ENCODE measurements around a stretch of chr3.

GRCh38 chr3:194296368-194296861 is 54.7 kb downstream of the CPN2 start:
- PRO-cap: no peak

- PRO-cap: no peak
Measured at GRCh38 chr3:194375507-194375972, 6.0 kb upstream of the LRRC15 start.

DNA sequence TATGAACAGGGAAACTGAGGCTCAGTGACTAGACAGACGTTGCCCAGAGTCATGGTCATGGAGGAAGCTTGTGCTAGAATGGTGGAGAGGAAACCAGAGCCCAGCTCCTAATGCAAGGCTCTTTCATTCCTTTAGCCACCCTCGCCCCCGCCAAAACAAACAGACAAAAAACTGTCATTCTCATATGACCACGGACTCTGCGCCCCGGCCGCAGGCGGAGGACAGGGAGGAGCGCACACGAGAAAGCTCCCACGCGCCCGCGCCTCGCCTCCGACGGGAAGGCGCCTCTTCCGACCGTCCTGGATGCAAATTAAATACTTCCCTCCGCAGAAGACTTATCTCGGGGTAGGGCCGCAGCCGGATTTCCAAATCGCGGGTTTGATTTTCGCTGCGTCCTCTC is 519 bp upstream of the ATP13A3 start:
- PRO-cap: no peak

- PRO-cap: no peak
Measured at GRCh38 chr3:194556356-194557221, 69.8 kb upstream of the ATP13A3 start.

DNA sequence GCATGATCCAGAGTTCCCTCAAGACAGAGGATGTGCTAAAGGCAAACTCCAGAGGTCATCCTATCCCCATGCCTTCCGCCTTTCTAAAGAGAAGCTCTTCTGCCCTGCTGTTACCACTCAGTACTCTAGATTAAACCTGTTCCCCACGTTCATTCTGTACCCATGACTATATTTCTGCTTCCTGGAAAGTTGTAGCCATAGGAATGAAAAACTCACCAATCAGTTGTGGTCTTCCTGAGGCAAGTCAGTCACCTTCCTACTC is 46.5 kb downstream of the TMEM44 start:
- PRO-cap: no peak

GRCh38 chr3:194630834-194631880 is 2.1 kb downstream of the TMEM44 start:
- PRO-cap: no peak

- PRO-cap: no peak
Measured at GRCh38 chr3:194657352-194657939, 14.5 kb downstream of the LSG1 start.

DNA sequence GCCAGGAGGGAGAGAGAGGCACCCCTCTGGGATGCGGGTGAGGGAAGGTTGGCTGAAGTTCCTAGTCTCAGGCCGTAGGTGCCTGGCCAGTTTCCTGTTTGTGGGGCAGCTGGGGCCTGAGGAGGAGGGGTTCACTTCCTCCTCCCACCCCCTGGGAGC is 2.5 kb downstream of the FAM43A start:
- PRO-cap: no peak

GRCh38 chr3:194852175-194852670 is 166.5 kb downstream of the FAM43A start:
- PRO-cap: no peak

- PRO-cap: no peak
Measured at GRCh38 chr3:194867784-194868174, 182.1 kb downstream of the FAM43A start.

DNA sequence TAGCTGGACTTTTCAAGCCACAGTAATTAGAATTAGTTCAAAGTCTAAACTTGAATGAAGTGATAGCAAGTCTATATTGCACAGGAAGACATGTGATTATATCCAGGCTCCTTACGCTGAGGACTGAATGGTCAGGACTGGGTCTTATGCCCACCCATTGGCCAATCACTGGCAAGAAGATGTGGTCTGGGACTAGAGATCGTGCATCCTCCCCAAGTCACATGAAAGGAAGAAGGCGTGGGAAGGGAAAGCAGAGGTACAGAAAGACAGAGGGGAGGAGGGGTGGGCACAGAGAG is 227.7 kb downstream of the FAM43A start:
- PRO-cap: no peak

GRCh38 chr3:194952319-194952691 is 266.6 kb downstream of the FAM43A start:
- PRO-cap: no peak

- PRO-cap: no peak
Measured at GRCh38 chr3:195102696-195103063, 168.3 kb downstream of the XXYLT1 start.

DNA sequence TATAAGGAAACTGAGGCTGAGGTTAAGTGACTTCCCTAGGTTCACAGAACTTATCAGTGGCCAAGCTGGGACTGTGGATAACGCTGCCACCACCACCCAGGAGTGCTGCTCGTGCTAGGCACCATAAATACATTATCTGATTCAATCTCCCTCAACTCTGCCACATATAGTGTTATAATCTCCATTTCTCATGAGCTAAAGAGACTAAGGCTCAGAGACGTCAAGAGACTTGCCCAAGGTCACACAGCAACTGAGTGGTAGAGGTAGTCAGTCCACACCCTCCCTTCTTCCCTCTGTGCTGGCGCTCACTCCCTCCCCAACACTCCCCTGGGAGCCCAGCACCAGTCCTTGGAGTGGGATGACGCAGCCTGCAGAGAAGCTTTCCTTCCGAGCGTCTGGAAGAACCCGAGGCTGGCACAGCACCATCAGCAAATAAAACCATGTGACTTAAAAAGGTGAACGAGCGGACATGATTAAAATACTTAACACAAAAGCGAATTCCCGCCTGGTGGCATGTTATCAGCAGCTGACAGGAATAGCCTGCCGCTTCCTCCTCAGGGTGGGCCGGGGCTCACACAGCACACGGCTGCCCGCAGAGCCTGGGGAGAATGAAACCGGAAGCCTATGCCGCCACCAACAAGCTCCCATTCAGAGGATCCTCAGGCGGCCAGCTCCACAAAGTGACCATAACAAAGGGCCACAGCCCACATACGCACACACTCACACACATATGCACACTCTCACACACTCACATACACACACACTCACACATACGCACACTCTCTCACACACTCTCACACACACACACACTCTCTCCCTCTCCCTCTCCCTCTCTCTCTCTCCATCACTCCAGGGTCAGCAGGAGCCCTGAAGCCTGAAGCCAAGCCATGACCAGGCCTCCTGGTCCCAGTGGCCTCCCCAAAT is 120.6 kb downstream of the XXYLT1 start:
- PRO-cap: no peak

- PRO-cap: no peak
Measured at GRCh38 chr3:195204733-195205150, 66.2 kb downstream of the XXYLT1 start.

GRCh38 chr3:195314917-195315451 is 44.0 kb upstream of the XXYLT1 start:
- PRO-cap: no peak

DNA sequence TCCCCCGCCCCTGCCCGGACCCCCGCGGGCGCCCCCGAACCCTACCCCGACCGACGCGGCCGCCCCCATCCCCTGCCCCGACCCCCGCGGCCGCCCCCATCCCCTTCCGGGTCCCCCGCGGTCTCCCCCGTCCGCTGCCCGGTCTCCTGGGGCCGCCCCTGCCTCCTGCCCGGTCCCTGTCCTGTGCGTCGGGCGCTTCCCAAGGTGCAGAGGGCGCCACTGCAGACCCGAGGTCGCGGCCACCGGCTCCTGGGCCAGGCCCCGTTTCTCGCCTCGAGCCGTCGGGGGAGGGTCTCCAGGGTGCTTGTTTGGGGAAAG is 51.6 kb upstream of the APOD start:
- PRO-cap: no peak

- PRO-cap: no peak
Measured at GRCh38 chr3:195635914-195636270, 52.2 kb upstream of the APOD start.

GRCh38 chr3:195657347-195658215 is 63.2 kb upstream of the MUC20 start:
- PRO-cap: no peak

DNA sequence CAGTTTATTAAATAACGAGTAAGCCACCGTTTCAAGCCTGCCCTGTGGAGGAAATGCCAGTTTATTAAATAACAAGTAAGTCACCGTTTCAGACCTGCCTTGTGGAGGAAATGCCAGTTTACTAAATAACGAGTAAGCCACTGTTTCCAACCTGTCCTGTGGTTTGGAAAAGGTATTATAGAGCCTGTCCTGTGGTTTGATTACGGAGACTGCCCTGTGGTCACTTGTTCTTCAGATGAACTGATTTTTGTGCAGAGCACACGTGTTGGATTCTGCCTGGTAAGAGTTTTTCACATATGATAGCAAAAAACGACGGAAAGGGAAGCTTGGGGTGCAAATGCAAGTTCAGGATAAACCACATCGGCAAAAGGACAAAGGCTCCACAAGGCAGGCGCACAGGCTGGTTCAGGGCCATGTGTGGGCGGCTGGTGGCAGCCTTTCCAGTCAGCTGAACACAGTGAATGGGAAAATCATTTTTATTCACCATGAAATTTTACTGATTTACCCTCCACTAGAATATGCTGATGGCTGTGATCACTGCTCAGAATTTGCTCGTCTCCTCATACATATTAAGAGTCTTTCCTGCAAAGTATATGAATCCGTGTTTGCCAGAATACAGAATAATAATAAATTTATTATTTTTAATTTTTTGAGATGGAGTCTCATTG is 38.5 kb upstream of the MUC20 start:
- PRO-cap: no peak